SUDHL5 (cell line): ENCODE measurements around a stretch of chr1.

DNA sequence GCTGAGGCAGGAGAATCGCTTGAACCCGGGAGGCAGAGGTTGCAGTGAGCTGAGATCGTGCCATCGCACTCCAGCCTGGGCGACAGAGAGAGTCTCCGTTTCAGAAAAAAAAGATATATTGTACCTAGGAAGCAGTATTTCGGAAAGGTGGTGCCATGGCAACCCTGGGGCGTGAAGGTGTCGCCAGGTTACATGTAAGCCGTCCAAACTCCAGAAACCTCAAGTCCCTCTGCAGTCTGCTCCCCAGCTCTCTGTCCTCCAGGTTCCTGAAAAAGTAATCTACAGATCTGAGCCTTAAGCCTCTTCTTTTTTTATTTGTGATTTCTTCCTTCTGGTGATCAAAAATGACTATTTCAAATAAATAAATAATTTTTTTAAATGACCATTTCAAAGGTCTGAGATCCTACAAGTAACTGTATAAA is 1.6 kb upstream of the SDE2 start:
- PRO-cap, result no peak

DNA sequence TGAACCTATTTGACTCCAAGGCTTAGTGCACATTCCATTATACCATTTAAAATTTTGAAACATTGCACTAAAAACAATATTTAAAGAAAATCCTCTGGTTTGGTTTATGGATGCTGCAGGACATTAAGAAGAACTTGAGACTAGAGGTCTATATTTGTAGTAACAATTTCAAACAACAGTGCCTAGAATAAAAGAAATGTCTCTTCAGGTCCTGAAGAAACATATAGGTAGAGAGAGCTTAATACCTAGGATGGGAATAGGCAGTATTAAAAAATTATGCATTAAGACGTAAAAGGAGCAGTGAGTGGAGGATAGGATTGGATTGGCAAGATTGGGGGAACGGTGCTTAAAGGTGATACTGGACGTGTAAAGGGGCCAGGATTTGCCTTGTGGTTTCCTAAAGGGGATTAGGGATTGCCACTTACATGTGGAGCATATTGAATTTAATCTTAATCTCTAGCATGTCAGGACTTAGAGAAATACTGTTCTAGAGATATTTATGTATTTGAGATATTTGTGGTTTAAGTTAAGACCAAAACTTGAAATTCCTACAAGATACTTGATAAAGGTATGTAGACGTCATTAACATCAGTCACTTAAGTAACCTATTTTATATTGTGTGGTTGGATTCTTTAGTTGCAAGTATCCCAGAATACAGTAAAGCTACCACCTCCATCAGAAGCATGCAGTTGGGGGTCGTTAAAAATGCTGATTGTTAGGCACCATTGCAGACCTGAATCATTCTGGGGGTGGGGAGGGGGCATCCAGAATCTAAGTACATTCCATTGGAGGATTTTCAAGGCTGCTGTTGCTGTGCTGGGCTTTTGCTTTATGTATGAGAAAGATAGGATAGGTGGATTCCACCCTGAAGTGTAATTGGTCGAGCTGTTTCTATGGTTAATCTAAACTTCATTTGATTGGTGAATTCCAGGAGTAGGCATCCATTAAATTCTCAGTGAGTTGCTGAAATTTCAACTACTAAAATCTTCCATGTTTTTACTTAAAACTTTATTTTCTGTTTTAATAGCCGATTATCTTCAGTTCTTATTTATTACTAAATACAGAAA is 3.8 kb downstream of the H3-3A start:
- PRO-cap, result unidirectional peak, plus-strand start at position 297 of the sequence

- PRO-cap, result no peak
Observed at GRCh38 chr1:226542492-226542861, 6.1 kb upstream of the STUM start.

DNA sequence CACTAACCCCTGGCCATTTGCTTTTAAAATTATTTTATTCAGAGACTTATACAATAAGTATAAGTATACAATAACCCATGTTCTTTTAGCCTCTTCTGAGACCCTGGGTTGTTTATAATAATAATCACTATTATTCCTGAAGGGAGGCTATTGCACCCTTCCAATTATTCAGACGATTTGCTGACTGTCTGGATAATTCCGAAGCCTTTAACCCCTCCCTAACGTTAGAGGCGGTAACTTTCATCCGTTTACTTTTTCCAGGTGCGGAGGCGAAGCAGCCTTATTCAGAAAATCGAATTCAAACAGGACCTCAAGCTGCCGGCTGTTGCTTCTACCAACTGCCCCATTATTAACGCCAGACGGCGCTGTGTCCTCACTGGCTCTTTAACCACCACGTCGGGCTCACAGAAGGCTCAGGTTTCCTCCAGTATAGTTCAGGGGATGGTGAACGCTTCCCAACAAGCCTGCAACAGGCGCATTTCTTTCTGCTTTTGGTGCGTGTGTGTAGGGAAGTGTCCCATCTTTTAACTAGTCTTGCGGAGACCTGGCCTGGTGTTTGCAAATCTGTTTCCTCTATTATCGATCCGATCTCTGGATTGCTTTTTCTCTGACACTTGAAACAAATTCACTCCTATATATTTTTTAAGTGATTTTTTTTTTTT is 923 bp upstream of the STUM start:
- PRO-cap, result no peak

GRCh38 chr1:226609784-226610284 is 61.3 kb downstream of the STUM start:
- PRO-cap, result no peak

DNA sequence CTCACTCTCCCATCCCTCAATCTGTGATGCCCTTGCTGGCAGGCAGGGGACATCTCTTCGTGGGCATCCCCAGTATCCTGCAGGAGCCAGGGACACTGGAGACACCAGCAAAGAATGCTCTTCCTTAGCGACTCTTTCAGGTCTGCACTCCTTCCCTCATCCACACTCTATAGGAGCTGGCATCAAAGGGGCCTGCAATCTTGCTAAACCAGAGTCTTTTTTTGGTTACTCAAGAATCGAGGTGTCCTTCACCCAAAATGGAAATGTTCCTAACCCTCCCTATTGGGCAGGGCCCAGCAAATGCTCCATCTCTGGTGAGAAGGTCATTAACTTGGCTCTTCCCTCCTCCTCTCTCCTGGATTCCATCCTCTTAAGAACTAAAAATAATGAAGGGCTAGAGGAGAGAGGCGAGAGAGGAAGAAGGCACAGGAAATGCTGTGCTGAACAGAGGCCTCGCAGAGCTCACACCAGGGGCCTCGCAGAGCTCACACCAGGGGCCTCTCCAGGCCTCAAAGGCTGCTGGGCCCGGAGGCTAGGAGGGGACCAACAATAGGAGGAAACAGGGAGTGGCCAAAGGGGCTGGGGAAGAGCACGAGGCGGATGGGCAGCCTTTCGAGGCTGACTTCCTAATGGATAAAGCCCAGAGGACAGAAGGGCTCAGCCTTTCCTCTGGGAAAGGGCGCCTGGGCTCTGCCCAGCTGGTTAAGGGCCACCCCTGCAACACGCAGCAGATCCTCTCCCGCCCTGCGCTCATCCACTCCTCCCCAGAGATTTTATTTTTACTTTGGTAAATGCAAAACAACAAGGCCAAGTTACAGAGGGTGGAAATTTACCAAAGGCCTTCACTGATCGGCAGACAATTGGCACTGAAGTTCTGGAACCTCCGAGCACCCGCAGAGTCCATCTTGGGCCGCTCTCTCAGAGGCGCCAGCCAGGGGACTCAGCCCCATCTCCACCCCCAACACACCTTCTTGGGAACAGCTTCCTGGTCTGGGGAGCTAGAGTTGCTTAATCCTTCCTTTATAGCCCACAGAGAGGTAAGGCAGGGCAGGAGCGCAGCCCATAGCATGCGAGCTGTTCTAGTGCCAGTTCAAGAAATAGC is 78.5 kb downstream of the ITPKB start:
- PRO-cap, result bidirectional peak, plus-strand start at position 488 of the sequence, minus-strand start at position 171 of the sequence; bidirectional peak, plus-strand start at position 866 of the sequence, minus-strand start at position 752 of the sequence

GRCh38 chr1:226661556-226662373 is 77.3 kb downstream of the ITPKB start:
- PRO-cap, result unidirectional peak, plus-strand start at chr1:226661787

GRCh38 chr1:226676907-226677694 is 62.0 kb downstream of the ITPKB start:
- PRO-cap, result bidirectional peak, plus-strand start at chr1:226677428, minus-strand start at chr1:226677383

GRCh38 chr1:226688260-226688848 is 50.7 kb downstream of the ITPKB start:
- PRO-cap, result bidirectional peak, plus-strand start at chr1:226688463, minus-strand start at chr1:226688502; bidirectional peak, plus-strand start at chr1:226688621, minus-strand start at chr1:226688576

DNA sequence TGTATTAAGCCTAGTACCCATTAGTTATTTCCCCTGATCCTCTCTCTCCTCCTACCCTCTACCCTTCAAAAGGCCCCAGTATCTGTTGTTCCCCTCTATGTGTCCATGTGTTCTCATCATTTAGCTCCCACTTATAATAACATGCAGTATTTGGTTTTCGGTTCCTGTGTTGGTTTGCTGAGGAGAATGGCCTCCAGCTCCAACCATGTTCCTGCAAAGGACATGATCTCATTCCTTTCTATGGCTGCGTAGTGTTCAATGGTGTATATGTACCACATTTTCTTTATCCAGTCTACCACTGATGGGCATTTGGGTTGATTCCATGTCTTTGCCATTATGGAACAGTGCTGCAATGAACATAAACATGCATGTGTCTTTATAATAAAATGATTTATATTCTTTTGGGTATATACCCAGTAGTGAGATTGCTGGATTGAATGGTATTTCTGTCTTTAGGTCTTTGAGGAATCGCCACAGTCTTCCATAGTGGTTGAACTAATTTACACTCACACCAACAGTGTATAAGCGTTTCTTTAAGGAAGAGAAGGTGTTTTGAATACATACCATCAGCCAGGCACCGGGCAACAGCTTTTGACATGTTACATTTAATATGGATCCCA is 49.3 kb downstream of the ITPKB start:
- PRO-cap, result no peak

GRCh38 chr1:226690338-226691197 is 48.5 kb downstream of the ITPKB start:
- PRO-cap, result no peak

GRCh38 chr1:226691198-226691683 is 47.8 kb downstream of the ITPKB start:
- PRO-cap, result bidirectional peak, plus-strand start at chr1:226691613, minus-strand start at chr1:226691473

DNA sequence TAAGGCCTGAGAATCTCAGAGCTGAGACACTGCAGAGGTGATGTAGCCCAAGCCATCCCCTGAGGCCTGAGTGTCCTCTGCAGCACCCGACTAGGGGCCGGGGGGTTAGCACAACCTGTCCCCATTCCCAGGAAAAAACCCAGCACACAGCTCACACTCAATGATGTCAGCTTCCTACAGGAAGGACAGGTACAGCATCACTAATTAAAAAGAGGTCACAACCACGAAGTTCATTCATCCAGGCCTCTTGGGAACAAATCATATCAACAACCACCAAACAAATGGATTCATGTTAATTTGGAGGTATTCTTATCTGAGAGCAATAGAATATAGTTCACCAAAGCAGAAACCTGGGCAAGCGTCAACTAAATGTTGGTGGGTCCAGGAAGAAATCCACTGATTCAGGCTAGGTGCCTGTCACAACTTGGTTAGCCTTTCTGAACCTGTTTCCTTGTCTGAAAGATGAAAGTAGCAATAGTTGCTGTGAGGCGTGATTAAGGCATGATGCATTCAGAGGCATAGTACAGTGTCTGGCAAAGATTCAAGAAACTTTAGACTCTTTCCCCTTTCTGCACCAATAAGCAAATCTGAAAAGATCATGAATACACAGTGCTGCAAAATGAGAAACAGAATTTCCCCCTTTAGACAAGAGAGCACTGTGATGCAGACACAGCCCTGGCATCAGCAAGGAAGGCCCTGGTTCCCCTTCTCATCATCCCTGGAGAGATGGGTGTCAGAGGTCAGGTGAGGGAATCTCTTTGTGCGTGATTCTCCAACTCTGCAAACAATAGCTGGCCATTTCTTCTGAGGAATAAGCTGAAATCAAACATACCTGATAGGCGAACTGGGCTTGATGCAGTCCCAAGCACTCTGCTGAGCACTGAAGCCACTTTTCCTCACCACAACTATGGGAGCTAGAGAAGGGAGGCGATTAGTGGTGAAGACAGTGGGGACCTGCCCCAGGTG is 42.0 kb downstream of the ITPKB start:
- PRO-cap, result bidirectional peak, plus-strand start at position 629 of the sequence, minus-strand start at position 535 of the sequence

GRCh38 chr1:226714448-226715074 is 24.5 kb downstream of the ITPKB start:
- PRO-cap, result no peak

DNA sequence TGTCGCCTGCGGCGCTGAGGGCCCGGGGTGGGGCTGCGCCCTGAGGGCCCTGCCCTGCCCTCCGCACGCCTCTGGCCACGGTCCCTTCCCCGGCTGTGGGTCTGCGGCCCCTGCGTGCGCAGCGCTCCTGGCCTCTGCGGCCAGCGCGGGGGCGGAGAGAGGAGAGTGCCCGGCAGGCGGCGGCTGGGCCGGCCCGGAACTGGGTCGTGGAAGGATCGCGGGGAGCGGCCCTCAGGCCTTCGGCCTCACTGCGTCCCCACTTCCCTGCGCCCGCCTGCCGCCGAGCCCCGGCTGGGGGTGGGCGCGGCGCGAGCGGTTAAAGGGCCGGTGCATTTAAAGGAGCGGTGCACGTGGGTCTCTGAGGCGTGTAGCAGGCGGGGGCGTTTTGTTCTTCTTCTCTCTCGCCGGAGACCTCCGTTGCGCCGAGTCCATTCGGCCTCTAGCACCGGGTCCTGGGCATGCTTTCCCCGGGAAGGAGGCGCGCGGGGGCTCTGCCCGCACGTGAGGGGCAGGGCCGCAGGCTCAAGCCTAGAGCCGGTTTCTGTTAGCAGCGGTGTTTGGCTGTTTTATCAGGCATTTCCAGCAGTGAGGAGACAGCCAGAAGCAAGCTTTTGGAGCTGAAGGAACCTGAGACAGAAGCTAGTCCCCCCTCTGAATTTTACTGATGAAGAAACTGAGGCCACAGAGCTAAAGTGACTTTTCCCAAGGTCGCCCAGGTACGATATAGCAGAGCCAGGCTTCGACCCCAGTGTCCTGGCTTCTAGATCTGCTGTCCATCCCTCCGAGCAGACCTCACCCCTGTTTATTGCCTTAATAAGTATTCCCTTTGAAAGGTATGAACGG is 494 bp downstream of the PSEN2 start:
- PRO-cap, result no peak

GRCh38 chr1:226872259-226872996 is 2.0 kb downstream of the PSEN2 start:
- PRO-cap, result no peak

- PRO-cap, result no peak
Observed at GRCh38 chr1:226920297-226920984, 19.7 kb upstream of the COQ8A start.

DNA sequence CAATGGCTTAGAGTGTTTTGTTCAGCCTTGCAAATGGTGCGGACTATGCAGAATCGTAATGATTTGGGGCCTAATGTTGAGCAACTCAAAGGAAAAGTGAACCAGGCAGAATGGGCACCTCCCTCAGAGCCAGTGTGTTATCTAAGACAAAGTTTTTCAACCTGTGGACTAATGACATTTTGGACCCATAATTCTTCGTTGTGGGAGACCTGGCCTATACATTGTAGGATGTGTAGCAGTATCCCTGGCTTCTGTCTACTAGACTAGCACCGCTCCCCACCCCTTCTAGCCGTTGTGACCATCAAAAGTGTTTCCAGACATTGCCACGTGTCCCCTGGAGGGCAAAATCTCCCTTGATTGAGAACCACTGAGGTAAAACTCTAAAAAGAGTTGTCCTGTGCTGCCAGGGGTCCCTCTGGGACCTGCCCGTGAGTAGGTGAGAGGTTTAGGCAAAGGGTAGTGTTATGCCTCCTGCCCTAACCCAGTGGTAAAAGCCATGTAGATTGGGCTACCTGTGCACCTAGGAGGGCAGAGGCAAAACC is 1.8 kb downstream of the COQ8A start:
- PRO-cap, result no peak

DNA sequence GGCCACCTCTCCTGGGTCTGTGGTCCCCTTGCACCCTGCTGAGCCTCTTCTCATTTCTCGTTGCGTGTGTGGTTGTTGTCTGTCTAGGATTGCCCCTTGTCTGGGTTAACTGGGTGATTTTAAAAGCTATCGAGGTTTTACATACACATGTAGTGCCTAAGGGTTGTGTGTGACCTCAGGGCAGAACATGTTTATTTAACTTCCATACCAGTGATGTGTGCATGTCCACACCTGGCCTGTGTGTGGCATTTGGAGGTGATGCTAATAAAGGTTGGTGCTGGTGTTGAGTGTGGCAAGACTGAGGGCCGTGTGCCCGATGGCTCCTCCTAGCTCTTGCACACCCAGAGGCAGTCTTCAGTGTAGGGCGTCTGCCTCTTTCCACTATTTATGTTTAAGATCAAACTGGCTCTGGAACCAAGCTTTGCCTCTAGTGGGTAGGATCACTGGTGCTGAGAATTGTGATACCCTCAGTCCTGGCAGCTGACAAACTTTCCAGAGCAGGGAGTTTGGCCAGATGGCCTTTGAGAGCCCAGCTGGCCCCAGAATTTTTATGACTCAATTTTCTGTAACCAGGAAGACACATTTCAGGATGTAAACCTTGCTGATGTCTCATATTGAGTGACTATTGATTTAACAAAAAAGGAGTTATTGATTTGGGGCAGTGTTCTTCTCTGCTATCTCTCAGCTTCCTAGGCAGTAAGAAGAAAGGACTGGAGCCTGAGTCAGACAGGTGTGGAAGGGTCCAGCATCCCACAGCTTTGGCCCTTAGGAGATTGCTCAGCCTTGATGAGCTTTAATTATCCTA is 6.7 kb downstream of the COQ8A start:
- PRO-cap, result no peak

GRCh38 chr1:226988019-226988694 is 48.1 kb downstream of the COQ8A start:
- PRO-cap, result no peak